ENCODE measurements around a stretch of chr9.

DNA sequence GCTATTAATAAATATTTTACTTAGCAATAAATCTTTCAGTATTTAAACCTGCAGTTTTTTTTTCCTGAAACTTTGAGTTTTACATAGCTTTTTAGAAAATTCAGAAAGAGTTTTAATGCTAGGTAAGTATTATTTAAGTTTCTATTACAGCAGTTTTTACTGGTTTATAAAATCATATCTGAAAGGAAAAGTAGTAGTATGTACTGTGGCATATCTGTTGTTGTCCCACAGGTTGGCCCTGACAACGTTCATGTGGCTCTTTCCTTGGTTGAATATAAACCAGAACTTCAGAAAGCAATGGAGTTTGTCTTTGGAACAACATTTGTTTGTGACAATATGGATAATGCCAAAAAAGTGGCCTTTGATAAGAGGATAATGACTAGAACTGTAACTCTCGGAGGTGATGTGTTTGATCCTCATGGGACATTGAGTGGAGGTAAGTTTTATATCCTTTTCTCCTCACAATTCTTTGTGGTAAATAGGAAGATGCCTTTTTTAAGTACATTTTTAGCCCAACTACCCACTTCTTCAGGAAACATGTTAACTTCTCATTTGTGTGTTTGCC, 23.9 kb downstream of the SMC2 start:
- CAGE, long polyA plus RNA = no peak
- RRBS = no CpG with 5 or more reads among the region's 2 CpGs

DNA sequence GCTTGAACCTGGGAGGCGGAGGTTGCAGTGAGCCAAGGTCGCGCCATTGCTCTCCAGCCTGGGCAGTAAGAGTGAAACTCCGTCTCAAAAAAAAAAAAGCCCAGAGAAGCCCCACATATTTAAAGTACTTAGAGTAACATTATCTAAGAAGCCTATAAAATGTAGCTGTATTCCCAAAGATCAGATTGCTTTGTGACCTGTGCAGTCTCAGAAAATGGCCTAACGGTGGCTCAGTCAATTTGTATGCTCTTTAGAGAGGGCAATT, 26.0 kb downstream of the NIPSNAP3B start:
- CAGE, long polyA plus RNA = no peak
- RRBS = no CpG with 5 or more reads among the region's 5 CpGs

DNA sequence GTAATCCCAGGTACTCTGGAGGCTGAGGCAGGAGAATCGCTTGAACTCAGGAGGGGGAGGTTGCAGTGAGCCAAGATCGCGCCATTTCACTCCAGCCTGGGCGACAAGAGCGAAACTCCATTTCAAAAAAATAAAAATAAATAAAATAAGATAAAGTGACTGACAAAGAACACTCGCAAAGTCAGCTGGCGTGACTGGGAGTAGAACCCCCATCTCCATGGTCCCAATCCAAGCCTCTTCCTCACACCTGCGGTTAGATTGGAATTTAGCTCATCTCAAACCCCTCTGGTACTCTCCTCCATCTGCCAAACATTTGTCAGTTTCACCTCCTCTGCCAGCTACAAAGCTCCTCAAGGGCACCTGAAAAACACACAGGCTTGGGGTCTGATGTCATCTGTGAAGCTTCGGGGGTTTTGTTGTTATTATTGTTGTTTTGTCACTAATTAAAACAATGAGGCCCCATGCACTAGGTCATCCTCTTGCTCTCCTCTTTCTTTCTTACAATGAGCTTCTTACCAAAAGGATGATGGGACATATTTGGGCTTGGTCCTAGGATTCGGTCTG, 42.8 kb downstream of the ABCA1 start:
- CAGE, long polyA plus RNA = no peak
- RRBS = no CpG with 5 or more reads among the region's 10 CpGs

- CAGE, long polyA plus RNA = no peak
- RRBS = no CpG with 5 or more reads among the region's 2 CpGs
These were observed 8.1 kb downstream of the ABCA1 start for GRCh38 chr9:104919689-104920500.

GRCh38 chr9:105187650-105188250, 56.7 kb upstream of the SLC44A1 start:
- CAGE, long polyA plus RNA = no peak
- RRBS = no CpG with 5 or more reads among the region's 6 CpGs

- CAGE, long polyA plus RNA = no peak
- RRBS = no CpG with 5 or more reads among the region's 6 CpGs
These were observed 74.3 kb downstream of the SLC44A1 start for GRCh38 chr9:105318552-105319296.

- CAGE, long polyA plus RNA = no peak
- RRBS = no CpG with 5 or more reads among the region's 4 CpGs
These were observed 73.5 kb upstream of the FSD1L start for GRCh38 chr9:105374232-105374882.

DNA sequence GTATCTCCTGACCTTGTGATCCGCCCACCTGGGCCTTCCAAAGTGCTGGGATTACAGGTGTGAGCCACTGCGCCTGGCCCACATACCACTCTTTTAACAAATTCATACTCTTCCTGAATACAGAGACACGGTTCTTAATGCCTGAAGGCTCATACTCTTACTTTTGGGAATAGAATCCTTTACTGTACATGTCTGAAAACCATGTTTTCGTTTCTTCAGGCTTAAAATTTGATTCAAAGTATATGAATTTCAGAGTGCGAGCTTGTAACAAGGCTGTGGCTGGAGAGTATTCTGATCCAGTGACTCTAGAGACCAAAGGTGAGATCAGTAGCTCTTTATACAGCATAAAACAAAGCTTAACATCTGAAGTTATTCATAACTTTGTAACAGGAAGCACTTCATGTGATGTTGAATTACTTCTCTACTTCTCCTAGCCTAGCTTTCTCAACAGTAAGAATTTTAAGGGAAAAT, 49.5 kb upstream of the FKTN start:
- CAGE, long polyA plus RNA = no peak
- RRBS = no CpG with 5 or more reads among the region's 5 CpGs

- CAGE, long polyA plus RNA = no peak
- RRBS = no CpG with 5 or more reads among the region's 8 CpGs
These were observed 449 bp upstream of the TMEM38B start for GRCh38 chr9:105693895-105694289.

GRCh38 chr9:105782407-105783155, 88.2 kb downstream of the TMEM38B start:
- CAGE, long polyA plus RNA = no peak
- RRBS = no CpG with 5 or more reads among the region's 28 CpGs

DNA sequence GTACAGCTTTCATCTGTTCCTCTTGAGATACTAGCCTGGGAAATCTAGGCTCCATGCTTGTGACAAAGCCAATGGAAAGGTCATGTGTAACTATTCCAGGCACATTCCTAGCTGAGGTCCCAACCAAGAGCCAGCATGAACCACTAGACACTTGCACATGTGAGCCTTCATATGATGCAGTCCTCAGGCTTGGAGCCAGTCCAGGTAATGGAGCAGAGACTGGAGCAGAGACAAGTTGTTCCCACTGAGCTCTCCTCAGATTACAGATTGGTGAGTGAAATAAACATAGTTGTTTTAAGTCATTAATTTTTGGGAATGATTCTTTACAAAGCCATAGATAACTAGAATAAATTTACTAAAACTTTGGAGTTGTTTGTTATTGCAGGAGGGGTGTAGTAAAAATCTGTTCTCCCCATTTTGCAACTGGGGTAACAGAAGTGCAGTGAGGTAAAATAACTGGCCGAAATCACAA, 412.3 kb upstream of the ZNF462 start:
- CAGE, long polyA plus RNA = no peak
- RRBS = no CpG with 5 or more reads among the region's 1 CpG

DNA sequence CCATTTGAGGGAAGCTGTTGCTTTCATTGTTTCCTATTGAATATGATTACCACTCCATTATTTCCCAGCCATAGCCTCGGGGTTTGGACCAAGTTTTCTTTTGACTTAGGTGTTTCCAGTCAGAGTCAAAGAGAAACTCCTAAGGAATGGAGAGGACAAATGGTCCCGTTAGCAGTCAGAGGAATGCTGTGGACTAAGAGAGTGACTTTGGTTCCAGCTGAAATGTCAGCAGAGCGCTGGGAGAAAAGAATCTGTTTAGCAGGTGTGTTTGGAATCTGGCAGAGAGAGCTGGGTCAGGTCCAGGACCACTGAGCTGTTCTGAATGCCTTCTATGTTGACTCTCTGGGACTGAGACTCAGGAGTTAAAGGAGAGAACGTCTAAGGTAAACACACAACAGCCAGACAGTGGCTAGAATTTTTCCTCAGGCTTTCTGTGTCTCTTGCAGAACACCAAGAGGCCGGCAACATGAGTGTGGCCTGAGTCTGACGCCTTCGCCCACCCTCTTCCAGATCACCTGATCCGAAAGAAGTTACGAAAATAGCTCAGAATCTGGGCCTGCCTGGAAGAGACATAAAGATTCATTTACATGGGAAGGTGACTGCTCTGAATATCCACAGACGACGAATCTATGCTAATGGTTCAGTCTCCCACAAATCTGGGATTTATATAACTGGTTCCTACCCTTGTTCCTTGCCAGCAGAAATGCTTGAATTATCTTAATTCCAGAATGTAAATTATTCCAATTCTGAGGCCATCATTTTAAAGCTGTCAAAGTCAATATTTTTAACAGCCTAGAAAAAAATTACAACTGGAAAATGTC, 107.2 kb upstream of the ZNF462 start:
- CAGE, long polyA plus RNA = no peak
- RRBS = no CpG with 5 or more reads among the region's 11 CpGs

GRCh38 chr9:106868527-106868927, 5.6 kb downstream of the ZNF462 start:
- CAGE, long polyA plus RNA = no peak
- RRBS = no CpG with 5 or more reads among the region's 5 CpGs

GRCh38 chr9:107029106-107029552, 166.2 kb downstream of the ZNF462 start:
- CAGE, long polyA plus RNA = no peak
- RRBS = no CpG with 5 or more reads among the region's 3 CpGs

GRCh38 chr9:107285803-107286530, 2.9 kb downstream of the RAD23B start:
- CAGE, long polyA plus RNA = no peak
- RRBS = no CpG with 5 or more reads among the region's 6 CpGs

- CAGE, long polyA plus RNA = no peak
- RRBS = no CpG with 5 or more reads among the region's 6 CpGs
These were observed 56.0 kb downstream of the RAD23B start for GRCh38 chr9:107338938-107339549.

GRCh38 chr9:107488257-107488518, 1.4 kb downstream of the KLF4 start:
- CAGE, long polyA plus RNA = no peak
- RRBS = 9% methylated on average over 5 of the region's 24 CpGs

GRCh38 chr9:107492083-107492982, 2.8 kb upstream of the KLF4 start:
- CAGE, long polyA plus RNA = no peak
- RRBS = no CpG with 5 or more reads among the region's 5 CpGs

- CAGE, long polyA plus RNA = no peak
- RRBS = no CpG with 5 or more reads among the region's 9 CpGs
These were observed 98.8 kb upstream of the KLF4 start for GRCh38 chr9:107588238-107588854.

GRCh38 chr9:107645052-107645547, 155.5 kb upstream of the KLF4 start:
- CAGE, long polyA plus RNA = no peak
- RRBS = no CpG with 5 or more reads among the region's 3 CpGs

Measured in mammary epithelial cell (primary cell).